Mesenchymal stem cell of the bone marrow (primary cell): ENCODE results near the gene RHOC.

- CAGE, long polyA plus RNA: no peak
Measured at GRCh38 chr1:112700422-112701638, 6.1 kb downstream of the RHOC start.

DNA sequence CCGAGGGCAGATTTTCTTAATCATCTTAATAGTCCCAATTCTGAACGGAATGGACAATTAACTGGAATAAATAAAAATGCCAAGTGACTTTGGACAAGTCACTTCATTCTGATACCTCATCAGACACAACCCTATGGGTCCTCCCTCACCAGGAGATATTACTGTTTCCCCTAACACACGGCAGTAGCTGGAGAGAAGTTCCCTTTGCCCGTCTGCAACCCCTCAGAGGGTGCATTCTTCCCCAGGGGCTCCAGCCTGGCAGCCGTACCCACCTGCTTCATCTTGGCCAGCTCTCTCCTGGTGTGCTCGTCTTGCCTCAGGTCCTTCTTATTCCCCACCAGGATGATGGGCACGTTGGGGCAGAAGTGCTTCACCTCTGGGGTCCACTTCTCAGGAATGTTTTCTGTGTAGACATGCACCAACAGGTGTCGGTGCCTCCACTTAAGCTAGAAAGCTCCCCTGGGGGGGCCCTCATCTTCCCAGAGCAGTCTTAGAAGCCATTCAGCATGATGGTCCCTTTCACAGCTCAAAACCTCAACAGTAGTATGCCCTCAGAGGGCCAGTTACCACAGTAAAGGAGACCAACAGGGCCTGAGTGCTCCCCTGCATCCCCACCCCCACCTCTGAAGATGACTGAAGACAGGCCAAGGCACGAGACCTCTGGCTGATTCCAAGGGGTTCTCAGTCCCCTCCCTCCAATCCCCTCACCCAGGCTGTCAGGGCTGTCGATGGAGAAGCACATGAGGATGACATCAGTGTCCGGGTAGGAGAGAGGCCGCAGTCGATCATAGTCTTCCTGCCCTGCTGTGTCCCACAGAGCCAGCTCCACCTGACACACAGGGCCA, 4.4 kb downstream of the RHOC start:
- CAGE, long polyA plus RNA: no peak

DNA sequence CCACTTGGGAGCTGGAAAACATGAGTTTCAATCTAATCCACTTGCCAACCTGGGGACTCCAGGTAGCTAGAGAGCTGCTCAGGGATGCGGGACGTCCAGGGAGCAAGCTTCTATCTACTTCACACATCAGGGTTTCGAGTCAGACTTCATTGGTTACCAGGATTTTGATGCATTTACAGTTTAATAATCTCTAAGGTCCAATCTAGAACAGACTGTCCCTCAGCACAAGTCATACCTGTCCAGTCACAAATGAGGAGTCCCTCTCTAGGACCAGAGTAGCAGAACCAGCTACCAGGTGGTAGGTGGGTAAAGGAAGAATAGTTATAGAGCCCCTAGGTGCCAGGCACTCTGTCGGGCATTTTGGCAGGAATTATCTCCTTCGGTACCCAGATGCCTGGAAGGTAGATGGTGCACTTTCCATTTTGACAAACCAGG, 2.9 kb downstream of the RHOC start:
- CAGE, long polyA plus RNA: no peak

- CAGE, long polyA plus RNA: no peak
Measured at GRCh38 chr1:112707045-112707704, at the start of gene RHOC. TSS of gene RHOC (minus strand) at chr1:112707127.

- CAGE, long polyA plus RNA: no peak
Measured at GRCh38 chr1:112714009-112714905, 875 bp downstream of the PPM1J start.

- CAGE, long polyA plus RNA: no peak
Measured at GRCh38 chr1:112854603-112855037, 101.4 kb downstream of the SLC16A1 start.

DNA sequence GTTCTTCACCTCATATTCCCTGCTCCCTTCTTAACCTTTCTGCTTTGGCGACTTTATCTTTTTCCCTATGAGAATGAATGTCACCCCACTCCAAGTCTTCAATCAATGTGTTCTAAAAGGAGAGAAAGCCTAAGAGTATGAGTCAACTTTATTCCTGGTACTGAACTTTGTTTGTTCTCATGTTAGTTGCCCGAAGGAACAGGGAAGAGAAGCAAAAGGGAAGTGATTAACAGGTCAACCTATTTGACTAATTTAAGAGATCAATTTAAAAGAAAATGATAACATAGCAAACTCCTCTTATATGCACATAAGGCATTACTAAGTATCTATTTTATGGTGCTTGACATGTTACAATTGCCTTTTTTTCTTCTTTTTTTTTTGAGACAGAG, 40.0 kb upstream of the SLC16A1 start:
- CAGE, long polyA plus RNA: no peak

DNA sequence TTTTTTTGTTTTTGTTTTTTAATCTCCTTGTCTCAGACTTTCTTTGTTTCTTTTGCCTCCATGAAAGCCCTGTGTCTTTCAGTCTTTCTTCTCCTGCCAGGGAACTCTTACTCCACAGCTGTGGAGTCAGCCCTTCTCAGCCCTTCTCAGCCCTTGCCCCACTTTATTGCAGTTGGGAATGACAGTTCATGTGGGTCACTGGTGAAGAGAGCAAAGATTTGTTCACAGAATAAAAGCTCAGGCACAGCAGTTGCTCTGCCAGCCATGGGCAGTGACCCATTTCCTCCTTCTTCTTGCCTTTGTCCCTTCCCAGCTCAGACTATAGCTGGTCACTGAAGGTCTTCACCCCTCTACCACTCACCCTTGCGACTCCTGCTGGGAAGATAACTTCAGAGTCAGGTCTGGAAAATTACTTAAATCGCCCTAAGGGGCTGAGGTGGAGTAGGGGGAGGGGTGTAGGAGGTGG, 29.4 kb upstream of the LRIG2 start:
- CAGE, long polyA plus RNA: no peak

GRCh38 chr1:113072563-113072936, 448 bp upstream of the LRIG2 start:
- CAGE, long polyA plus RNA: no peak

DNA sequence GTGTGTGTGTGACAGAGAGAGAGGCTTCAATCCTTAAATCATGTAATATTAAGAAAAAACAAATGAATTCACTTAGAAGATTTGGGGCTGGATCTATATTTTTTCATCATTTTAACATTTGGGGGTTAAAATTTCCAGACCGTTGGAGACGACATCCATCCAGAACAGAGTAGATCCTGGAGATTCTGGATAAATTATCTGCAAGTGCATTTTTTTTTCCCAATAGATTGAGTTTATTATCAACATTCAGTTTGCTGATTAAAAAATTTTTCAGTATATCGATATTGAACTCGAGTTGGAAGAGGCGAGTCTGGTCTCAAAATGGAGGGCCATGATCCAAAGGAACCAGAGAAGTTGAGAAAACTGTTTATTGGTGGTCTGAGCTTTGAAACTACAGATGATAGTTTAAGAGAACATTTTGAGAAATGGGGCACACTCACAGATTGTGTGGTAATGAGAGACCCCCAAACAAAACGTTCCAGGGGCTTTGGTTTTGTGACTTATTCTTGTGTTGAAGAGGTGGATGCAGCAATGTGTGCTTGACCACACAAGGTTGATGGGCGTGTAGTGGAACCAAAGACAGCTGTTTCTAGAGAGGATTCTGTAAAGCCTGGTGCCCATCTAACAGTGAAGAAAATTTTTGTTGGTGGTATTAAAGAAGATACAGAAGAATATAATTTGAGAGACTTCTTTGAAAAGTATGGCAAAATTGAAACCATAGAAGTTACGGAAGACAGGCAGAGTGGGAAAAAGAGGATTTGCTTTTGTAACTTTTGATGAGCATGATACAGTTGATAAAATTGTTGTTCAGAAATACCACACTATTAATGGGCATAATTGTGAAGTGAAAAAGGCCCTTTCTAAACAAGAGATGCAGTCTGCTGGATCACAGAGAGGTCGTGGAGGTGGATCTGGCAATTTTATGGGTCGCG, 59.3 kb downstream of the MAGI3 start:
- CAGE, long polyA plus RNA: no peak

DNA sequence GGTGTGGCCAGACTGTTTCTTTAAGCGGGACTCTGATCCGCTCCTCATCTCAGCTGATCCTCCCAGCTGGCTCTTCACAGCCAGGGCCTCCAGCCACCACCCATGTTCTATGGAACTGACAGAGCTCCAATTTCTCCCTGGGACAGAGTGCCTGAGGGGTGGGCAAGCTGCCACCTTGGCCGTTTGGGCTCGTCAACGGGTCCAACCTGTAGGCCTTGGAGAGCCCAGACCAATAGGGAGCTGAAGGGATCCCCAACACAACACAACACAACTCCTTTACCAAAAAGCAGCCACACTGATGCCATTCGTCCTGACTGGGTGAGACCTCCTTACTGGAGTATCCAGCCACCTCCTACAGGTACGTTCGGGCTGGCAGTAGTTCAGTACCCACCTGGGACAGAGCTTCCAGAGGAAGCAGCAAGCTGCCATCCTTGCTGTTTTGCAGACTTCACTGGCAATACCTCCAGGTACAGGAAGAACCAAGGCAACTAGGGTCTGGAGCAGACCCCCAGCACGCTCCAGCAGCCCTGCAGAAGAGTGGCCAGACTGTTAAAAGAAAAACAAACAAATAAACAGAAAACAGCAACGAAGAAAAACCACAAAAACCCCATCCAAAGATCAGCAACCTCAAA, 167.2 kb downstream of the MAGI3 start:
- CAGE, long polyA plus RNA: no peak

- CAGE, long polyA plus RNA: no peak
Measured at GRCh38 chr1:113585020-113585607, 174.2 kb downstream of the PHTF1 start.

DNA sequence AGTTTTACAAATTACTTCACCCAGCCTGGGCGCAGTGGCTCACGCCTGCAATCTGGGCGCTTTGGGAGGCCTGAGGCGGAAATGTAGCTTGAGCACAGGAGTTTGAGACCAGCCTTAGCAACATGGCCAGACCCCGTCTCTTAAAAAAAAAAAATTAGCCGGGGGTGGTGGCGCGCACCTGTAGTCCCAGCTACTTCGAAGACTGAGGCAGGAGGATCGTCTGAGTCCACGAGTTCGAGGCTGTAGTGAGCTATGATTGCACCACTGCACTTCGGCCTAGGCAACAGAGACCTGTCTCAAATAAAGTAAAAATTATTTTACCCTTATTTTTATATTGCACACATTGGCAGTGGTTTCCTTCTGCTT, 1.2 kb upstream of the PHTF1 start:
- CAGE, long polyA plus RNA: no peak

- CAGE, long polyA plus RNA: no peak
Measured at GRCh38 chr1:113812789-113813078, 458 bp upstream of the RSBN1 start.

- CAGE, long polyA plus RNA: no peak
Measured at GRCh38 chr1:113869610-113869991, 17.8 kb downstream of the BCL2L15 start.

GRCh38 chr1:113930156-113930814, 1.2 kb downstream of the HIPK1 start:
- CAGE, long polyA plus RNA: no peak

DNA sequence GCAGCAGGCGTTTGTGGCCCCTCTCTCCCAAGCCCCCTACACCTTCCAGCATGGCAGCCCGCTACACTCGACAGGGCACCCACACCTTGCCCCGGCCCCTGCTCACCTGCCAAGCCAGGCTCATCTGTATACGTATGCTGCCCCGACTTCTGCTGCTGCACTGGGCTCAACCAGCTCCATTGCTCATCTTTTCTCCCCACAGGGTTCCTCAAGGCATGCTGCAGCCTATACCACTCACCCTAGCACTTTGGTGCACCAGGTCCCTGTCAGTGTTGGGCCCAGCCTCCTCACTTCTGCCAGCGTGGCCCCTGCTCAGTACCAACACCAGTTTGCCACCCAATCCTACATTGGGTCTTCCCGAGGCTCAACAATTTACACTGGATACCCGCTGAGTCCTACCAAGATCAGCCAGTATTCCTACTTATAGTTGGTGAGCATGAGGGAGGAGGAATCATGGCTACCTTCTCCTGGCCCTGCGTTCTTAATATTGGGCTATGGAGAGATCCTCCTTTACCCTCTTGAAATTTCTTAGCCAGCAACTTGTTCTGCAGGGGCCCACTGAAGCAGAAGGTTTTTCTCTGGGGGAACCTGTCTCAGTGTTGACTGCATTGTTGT, 6.1 kb upstream of the OLFML3 start:
- CAGE, long polyA plus RNA: no peak

- CAGE, long polyA plus RNA: no peak
Measured at GRCh38 chr1:114151942-114153352, 1.2 kb downstream of the SYT6 start.

DNA sequence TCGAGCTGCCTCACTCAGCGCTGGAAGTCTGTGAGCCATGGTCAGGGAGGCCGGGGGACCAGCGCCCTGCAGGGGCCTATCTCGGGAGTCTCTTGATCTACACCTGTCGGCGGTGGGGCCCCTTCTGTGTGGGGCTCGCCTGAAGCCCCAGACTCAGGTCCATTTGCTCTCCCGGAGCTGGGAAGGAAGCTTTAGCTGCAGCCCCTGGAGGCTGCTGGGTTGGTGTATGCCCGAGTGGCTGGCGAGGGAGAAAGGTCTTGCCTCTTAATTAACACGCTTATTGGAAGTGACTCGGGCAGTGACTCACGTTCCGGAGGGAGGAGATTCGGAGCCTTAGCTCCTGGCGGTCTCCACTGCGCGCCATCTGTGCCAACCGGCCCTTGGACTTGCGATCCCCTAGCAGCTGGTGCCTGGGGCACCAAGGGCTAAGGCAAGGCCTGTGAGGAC, 1.1 kb upstream of the SYT6 start:
- CAGE, long polyA plus RNA: no peak

DNA sequence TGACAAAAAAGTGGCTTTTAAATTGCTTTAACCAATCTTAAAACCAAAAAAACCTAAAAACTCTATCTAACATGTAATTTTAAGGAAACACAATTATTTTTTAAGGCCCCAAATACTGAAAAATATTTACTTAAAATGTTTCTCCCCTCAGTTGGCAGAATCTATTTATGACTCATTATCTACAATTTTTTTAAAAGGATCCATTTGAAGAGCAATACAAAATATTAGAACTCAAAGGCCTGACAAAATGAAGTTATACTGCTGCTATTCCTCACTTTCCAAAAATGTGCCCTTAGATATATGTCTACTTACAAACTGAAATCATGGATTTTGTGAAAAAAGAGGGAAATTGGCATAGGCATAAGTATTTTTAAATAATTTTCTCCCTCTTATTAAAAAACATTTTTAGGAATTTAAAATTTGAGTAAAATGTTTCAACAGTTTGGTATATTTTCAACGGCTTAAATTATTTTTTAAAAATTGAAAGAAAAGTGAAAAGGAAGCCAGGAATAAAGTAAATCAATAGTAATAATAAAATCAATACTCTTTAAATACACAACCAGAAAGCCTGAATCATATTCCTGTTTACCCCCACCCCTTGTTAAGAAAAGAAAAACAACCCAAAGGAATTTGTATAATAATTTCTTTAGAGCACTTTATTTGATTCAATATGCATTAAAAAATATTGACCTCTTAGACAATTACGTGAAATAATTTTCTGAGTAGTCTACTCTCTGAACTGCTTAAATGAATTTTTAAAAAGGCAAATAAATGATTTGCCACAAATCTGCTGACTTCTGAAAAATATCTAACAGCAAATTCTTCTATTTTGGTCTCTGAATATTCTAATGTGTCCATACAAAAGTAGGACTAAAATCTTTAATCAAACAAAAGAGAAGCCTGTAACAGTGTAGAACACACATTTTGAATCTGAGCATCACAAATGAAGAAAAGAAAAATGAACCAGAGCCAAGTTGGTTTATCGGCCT, 115.4 kb downstream of the TRIM33 start:
- CAGE, long polyA plus RNA: no peak